Epithelial cell of esophagus (primary cell): ENCODE data around the genes SEC14L3, SEC14L6 and PIK3IP1.

- RRBS = no CpG with 5 or more reads among the region's 1 CpG
Measured at GRCh38 chr22:30434956-30435337, 9.4 kb downstream of the MTFP1 start.

GRCh38 chr22:30471906-30472316 is at the start of gene SEC14L3:
Gene SEC14L3 (minus strand): TSS chr22:30472017.
- RRBS = no CpG with 5 or more reads among the region's 8 CpGs

GRCh38 chr22:30546593-30546846 is at the start of gene SEC14L6:
Gene SEC14L6 (minus strand): TSS chr22:30546741.
- RRBS = no CpG with 5 or more reads among the region's 2 CpGs

- RRBS = no CpG with 5 or more reads among the region's 7 CpGs
Measured at GRCh38 chr22:30562327-30562844, 12.1 kb downstream of the GAL3ST1 start.

DNA sequence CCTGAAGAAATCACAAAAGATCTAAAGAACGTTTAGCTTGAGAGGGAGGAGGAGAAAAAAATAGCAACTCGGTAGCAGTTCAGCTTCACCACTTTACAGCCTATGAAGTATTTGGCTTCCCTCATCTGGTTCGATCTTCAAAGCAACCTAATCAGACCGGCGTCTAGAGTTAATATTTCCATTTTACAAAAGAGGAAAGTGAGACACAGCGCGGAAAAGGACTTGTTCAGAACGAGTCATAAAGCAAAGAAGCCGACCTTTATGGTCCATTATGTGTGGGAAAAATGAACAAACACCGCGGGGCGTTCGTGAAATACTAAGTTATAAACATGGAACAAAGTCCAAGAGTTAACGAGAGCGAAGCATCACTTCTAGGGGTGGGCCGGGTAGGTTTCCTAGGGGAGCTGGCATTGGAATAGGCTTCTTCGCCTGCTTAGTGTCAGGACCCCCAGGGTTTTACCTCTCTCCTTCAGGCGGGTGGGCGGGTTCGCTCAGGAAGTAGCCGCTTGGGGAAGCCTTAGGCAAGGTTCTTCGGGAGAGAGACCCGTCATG is 597 bp downstream of the DUSP18 start:
- RRBS = no CpG with 5 or more reads among the region's 23 CpGs

GRCh38 chr22:30969141-30969350 is 472 bp upstream of the MORC2 start:
- RRBS = 3% methylated on average over 9 of the region's 22 CpGs

- RRBS = no CpG with 5 or more reads among the region's 13 CpGs
Measured at GRCh38 chr22:31063655-31064859, 17.1 kb upstream of the SMTN start.

DNA sequence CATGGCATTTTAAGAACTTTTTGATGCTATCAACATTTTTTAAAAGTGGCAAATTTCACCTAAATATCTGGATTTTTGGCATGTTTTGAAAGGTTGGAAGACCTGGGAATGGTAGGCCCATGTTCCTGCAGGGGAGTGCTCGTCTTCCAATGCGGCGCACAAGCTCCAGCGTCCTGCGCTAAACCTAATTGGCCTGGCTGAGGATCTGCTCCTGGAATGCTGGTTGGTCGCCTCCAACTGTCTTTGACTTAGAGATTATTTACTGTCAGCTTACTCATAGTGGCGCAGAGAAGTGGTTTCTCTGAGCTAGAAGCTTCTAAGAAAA is 641 bp upstream of the LIMK2 start:
- RRBS = no CpG with 5 or more reads among the region's 7 CpGs

DNA sequence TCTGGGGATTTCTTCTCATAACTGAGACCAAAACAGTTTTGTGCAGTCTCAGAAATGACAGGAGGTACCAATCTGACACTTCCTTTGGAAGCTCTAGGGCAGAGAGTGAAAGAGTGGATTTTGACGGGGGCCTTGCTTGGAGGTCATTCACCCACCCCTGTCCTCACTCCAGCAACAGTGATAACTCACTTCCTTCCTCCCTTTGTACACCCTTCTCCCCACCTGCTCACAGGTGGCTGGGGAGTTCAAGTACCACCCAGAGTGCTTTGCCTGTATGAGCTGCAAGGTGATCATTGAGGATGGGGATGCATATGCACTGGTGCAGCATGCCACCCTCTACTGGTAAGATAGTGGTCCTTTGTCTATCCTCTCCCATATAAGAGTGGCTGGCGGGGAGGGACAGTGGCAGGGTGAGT is 33.4 kb downstream of the PIK3IP1 start:
- RRBS = no CpG with 5 or more reads among the region's 2 CpGs

- RRBS = 60% methylated on average over 2 of the region's 12 CpGs
Measured at GRCh38 chr22:31278403-31279728, 13.4 kb downstream of the PIK3IP1 start.

- RRBS = no CpG with 5 or more reads among the region's 13 CpGs
Measured at GRCh38 chr22:31292250-31292842, at the start of gene PIK3IP1. Gene PIK3IP1 (minus strand): TSS chr22:31292488.

DNA sequence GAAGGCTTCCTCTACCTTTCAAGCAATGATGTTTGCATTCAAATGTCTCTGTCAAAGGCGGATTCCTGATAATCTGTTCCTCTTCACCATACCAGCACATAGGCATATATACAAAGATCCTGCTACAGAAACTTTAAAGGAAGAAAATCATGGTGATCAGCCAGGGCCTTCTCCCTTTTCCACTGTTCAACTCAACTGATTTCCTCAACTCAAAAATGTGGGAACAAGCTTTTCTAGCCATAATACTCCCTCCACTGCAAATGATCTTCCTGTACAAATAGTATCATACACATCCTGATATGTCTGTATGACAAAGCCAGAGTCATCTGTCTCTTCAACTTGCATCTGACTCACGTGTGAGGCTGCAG is 13.4 kb downstream of the PATZ1 start:
- RRBS = no CpG with 5 or more reads among the region's 2 CpGs

DNA sequence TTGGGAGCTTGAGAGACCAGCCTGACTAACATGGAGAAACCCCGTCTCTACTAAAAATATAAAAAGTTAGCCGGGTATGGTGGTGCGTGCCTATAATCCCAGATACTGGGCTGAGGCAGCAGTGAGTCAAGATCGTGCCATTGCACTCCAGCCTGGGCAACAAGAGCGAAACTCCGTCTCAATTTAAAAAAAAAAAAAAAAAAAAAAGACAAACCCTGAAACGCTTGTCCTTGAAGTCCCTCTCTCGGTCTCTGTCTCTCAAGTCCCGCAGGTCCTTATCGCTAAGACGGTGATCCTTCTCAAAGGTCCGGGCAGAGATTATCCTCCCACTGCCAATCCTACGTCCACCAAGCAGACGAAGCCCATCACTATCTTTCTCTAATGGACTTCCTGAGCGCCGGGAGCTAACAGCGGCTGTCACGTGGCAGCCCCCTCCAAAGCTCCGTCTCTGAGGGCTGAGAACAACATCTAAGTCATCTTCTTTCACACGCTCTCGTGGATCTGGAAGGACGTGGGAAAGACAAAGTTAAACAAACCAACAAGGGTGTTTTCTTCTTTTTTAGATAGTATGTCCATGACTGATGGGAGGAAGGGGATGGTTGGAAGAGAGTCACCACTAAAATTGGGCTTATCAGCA is 26.1 kb downstream of the EIF4ENIF1 start:
- RRBS = 94% methylated on average over 4 of the region's 22 CpGs

DNA sequence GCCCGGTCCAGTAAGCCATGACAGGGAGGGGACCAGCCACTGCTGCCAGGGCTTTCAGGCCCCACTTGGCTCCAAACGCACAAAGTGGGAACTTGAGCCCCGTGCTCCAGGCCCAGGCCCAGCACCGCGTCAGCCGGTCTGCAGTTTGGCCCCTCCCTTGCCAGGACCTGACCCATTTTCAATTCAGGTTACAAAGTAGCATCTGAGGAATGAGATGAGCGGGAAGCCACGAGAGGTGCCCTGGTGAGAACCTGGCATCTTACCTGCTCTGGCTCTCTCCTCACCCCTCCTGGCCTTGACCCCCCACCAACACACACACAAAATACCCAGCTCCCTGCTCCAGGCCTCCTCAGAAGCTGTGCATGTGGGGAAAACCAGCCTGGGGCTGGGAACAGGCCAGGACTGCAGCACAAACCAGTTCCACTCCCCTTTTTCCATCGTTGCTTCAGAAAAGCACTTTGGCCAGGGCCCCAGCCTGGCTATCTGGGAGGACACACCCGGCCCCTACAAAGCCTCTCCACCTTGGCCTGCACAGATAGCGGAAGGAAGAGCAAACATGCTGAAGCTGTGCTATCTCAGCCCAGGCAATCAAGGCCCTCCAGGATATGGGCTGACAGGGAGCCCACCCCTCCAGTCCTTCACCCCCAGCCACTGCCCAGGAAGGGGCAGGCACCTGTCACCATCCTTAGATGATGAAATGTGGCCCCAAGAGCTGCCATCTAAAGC is 35.6 kb downstream of the PISD start:
- RRBS = no CpG with 5 or more reads among the region's 11 CpGs

- RRBS = no CpG with 5 or more reads among the region's 9 CpGs
Measured at GRCh38 chr22:31627345-31628067, 34.5 kb downstream of the PISD start.

GRCh38 chr22:31630690-31631470 is 31.1 kb downstream of the PISD start:
- RRBS = 4% methylated on average over 4 of the region's 34 CpGs

GRCh38 chr22:31646129-31647198 is 15.6 kb downstream of the PISD start:
- RRBS = no CpG with 5 or more reads among the region's 8 CpGs

GRCh38 chr22:31951637-31952485 is 7.5 kb downstream of the YWHAH start:
- RRBS = no CpG with 5 or more reads among the region's 7 CpGs

DNA sequence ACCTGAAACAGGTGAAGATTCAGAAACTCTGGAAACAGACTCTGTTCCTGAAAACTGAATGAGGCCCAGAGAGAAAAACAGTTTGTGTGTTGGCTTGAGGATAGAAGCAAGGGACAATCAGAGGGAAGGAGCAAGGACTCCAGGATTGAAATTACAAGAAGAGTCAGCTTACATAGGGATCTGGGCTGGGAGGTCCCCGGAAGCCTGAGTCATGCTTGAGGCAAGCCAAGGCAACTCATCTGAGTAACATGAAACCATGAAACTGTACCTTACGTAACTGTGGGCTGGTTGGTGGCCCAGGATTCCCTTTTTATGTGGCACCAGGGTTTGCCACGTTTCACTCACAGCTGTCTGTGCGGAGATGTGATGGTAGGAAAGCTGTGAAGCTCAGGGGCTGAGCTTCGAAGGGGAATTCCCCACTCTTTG is 7.6 kb downstream of the SLC5A1 start:
- RRBS = no CpG with 5 or more reads among the region's 5 CpGs

GRCh38 chr22:32201597-32201796 is 3.4 kb downstream of the RFPL2 start:
- RRBS = no CpG with 5 or more reads among the region's 2 CpGs